Frontal cortex (tissue), 2 donors: Measurements from ENCODE around the gene IFI35.

DNA sequence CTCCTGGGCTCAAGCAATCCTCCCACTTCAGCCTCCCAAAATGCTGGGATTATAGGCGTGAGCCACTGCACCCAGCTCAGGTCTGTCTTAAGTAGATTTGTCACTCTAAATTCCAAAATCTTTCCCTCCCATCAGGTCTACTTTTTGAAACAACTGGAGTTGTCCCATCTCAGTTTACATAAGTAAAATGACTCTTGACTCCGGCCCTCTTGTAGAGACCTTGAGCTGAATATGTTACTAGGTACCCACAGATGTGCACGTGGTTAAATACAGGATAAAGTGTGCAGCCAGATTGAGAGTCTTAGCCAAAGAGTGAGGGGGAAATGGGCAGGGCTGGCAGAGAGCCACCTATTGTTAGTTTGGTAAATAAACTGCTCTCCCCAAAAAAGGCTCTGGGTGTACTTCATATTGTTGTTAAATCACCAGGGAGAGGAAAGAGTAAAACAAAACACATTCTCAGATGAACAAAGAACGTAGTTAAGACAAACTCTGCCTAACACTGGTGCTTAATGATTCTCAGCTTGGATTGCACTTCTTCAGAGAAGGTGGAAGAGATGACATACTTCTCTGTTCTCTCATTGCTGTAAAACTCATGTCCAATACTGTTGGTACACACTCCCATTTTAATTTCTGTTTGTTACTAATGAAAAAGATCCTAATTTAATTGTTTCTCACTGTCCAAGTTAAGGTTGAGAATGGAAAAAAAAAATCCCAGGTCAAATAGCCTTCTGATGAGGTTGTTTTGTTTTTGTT is 20.4 kb downstream of the G6PC1 start:
- RAMPAGE, long total RNA: no peak

- RAMPAGE, long total RNA: no peak
These were observed at the start of gene IFI35 for GRCh38 chr17:43006480-43007217. IFI35 (plus strand) TSS chr17:43006784.

GRCh38 chr17:43014628-43015444 is 7.3 kb downstream of the VAT1 start:
- RAMPAGE, long total RNA: no peak

GRCh38 chr17:43021516-43022244 is 505 bp downstream of the VAT1 start:
- RAMPAGE, long total RNA: no peak

DNA sequence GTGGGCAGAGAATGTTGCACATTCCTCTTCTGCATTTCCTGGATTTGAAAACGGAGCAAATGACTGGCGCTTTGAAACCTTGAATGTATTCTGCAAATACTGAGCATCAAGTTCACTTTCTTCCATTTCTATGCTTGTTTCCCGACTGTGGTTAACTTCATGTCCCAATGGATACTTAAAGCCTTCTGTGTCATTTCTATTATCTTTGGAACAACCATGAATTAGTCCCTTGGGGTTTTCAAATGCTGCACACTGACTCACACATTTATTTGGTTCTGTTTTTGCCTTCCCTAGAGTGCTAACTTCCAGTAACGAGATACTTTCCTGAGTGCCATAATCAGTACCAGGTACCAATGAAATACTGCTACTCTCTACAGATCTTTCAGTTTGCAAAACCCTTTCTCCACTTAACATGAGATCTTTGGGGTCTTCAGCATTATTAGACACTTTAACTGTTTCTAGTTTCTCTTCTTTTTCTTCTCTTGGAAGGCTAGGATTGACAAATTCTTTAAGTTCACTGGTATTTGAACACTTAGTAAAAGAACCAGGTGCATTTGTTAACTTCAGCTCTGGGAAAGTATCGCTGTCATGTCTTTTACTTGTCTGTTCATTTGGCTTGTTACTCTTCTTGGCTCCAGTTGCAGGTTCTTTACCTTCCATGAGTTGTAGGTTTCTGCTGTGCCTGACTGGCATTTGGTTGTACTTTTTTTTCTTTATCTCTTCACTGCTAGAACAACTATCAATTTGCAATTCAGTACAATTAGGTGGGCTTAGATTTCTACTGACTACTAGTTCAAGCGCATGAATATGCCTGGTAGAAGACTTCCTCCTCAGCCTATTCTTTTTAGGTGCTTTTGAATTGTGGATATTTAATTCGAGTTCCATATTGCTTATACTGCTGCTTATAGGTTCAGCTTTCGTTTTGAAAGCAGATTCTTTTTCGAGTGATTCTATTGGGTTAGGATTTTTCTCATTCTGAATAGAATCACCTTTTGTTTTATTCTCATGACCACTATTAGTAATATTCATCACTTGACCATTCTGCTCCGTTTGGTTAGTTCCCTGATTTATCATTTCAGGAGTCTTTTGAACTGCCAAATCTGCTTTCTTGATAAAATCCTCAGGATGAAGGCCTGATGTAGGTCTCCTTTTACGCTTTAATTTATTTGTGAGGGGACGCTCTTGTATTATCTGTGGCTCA is 31.9 kb downstream of the BRCA1 start:
- RAMPAGE, long total RNA: no peak

GRCh38 chr17:43213497-43214020 is 1.9 kb downstream of the TMEM106A start:
- RAMPAGE, long total RNA: no peak

DNA sequence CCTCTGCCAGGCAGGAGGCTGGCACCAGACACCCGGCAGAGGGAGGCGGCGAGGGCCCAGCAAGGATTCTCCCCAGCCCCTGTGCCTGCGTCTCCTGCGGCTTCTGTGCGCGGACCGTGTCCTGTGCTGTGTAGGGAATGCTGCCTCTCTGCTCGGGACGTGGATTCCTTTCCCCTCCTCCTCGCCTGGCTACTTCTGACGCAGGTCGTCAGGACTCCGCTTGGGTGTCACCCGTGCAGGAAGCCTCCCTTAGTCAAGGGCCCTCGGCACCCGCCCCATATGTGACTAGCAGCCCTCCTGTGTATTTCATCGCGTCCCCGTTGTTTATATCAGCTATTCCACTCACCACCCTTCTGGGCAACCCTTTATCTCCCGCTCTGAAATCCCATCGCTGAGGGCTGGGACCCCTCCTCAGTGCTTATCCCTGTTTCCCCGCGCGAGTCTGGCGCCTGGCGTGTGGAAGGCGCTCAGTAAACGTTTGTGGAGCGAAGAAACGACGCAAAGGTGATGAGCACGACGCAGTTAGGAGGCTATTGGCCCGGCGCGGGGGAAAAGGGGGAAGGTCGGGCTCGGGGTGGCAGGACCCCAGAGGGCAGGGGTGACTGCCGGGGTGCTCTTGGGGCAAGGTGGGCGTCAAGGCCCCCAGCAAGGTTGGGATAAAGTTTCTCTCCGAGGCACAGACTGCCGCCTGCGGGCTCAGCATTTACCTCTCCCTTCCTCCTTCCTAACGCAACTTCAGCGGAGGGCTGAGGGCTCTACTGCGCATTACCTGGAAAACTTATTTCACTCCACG is 3.3 kb upstream of the CCDC200 start:
- RAMPAGE, long total RNA: no peak

GRCh38 chr17:43315764-43316471 is 82.9 kb upstream of the ARL4D start:
- RAMPAGE, long total RNA: no peak

- RAMPAGE, long total RNA: no peak
These were observed 38.5 kb upstream of the ARL4D start for GRCh38 chr17:43360324-43360733.

GRCh38 chr17:43524964-43525459 is 21.1 kb downstream of the ETV4 start:
- RAMPAGE, long total RNA: no peak

GRCh38 chr17:43552153-43552895 is 6.2 kb upstream of the ETV4 start:
- RAMPAGE, long total RNA: no peak

GRCh38 chr17:43578479-43579291 is 32.5 kb upstream of the ETV4 start:
- RAMPAGE, long total RNA: no peak

DNA sequence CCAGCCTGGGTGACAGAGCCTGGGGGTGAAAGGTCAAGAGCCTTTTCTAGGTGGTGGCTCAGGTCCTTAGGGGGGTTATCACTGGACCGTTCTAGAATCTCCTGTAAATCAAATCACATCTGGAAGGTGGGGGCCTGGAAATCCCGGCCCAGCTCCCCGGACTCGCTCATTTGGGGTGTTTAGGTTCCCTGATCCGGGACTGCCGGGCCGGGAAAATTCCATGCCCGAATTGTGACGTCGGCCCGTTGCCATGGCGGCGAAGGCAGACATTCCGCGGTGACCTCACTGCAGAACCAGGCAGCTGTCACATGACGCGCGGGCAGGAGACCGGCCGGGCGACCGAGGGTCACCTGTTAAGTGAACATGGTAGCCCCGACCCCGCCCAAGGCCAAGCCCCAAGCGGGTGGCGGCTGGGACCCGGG is 643 bp downstream of the DUSP3 start:
- RAMPAGE, long total RNA: no peak

- RAMPAGE, long total RNA: no peak
These were observed 522 bp upstream of the CFAP97D1 start for GRCh38 chr17:43779706-43780120.

GRCh38 chr17:43816356-43817122 is 16.4 kb downstream of the MPP3 start:
- RAMPAGE, long total RNA: no peak

DNA sequence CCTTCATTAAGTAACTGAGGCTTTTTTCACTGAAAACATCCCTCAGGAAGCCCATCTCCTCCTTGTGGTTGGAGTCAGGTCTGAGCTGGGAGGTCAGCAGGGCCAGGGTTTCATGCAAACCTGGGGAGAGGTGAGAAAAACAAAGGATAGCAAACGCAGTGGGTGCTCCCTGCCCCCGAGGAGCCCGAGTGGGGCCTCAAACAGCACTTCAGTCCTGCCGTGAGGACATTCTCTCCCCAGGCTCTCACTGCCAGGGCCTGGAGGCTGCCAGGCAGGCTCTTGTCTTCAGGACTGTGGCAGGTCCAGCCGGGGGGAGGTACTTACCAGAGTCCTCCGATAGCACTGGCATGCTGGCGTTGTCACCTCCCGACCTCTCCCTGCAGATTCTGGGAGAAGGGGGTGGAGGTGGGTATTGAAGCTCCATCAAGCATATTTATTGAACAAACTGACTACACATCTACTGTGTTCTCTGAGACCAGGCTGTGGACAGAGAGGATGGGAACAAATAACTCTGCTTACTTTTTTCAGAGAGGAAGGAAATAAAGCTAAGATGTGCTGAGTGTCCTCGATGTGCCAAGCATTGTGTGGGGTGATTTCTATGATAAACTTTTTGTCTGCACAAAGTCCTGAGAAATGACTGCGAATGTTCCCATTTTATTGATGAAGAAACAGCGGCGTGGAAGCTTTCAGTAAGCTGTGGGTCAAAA is 1.2 kb downstream of the MPP3 start:
- RAMPAGE, long total RNA: no peak

DNA sequence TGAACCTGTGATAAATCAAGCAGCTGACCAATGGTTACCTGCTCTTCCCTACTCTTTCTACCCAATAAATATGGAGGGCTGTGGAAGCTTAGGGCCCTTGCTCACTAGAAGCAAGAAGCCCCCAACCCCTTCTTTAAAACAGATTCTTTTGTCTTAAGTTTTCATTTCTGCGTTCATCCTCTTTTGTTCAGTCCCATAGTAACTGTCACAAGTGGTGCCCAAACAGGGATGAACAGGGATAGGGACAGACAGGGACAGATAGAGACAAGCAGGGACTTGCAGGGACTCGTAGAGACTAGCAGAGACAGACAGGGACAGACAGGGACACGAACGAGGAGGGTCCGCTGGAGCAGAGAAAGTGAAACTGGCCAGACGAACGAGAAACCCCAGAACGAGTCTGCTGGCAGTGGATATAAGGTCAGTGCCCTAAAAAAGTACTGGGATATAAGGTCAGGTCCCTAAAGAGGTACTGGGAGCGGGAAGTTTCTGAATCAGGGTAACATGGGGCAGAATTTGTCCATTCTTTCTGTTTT is 25.3 kb downstream of the CD300LG start:
- RAMPAGE, long total RNA: no peak

DNA sequence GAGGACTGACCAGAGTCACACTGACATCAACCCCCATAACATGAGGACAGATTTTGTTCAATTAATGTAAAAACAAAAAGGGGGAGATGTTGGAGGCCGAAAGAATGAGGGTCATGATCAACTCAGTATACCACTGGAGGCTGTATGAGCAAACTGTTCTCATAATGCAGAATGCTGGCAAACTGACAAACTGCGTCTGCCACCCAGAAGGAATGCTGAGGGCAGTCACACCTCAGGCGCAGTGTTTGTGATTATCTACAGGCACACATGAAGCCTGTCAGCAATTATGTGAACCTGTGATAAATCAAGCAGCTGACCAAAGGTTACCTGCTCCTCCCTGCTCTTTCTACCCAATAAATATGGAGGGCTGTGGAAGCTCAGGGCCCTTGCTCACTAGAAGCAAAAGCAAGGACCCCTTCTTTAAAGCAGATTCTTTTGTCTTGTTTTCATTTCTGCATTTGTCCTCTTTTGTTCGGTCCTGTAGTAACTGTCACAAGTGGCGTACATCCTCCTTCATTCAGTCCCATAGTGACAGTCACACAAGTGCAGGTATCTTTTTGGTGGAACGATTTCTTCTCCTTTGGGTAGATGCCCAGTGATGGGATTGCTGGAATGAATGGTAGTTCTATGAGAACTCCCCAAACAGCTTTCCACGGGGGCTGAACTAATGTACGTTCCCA is 27.4 kb downstream of the CD300LG start:
- RAMPAGE, long total RNA: no peak

DNA sequence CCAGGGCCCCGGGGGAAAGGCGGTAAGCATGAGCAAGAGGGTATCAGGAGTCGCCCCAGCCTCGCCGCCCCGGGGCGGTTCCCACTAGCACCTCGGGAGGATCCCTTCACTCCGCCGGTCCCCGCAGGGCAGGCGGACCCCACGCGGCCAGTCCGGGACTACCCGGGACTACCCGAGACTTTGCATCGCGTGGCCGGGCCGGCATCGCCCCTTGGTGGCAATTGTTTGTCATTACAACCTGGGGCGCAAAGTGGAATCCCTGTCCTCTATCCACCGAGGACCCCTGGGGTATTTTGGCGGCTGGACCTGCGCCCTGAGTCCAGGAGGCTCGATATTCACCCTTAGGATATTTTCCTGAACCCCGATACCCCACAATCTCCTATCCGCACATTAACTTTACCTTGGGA is 9.5 kb upstream of the NAGS start:
- RAMPAGE, long total RNA: no peak

DNA sequence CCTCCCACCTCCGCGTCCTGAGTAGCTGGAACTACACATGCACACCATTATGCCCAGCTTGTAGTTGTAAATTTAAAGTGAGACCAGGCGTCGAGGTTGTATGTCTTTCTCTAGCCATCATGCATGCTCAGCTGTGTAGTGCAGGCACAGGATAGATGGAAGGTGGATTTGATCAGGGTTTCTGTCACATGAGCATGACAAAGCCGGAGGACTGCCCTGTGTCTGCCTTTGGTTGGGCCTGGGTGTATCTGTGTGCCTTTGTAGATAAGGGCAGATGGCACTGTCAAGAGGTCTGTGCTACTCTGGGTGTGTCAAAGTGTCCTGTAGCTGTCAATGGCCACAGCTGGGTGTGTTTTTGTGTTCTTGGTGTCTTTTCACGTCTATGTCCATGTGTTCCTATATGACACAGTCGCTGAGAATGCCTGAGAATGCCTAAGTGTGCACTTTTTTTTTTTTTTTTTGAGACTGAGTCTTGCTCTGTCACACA is 4.3 kb upstream of the NAGS start:
- RAMPAGE, long total RNA: no peak